Right common carotid artery plus branches (tissue), 1 donor: ENCODE data around the gene CLIC5.

DNA sequence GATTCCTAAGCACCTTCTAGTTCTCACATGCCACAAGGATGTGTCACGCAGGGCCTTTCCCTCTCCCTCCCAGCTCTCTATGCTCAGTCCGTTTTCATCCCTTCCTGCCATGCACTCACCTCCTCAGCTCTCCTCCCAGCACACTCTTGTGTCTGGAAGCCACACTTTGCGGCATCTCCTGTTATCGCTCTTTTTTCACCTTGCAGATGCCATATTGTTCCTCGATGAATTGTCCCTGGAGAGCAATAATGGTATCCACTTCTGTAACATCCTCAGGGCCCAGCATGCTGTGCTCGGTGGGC, 263.5 kb downstream of the CDC5L start:
- PRO-cap: no peak

DNA sequence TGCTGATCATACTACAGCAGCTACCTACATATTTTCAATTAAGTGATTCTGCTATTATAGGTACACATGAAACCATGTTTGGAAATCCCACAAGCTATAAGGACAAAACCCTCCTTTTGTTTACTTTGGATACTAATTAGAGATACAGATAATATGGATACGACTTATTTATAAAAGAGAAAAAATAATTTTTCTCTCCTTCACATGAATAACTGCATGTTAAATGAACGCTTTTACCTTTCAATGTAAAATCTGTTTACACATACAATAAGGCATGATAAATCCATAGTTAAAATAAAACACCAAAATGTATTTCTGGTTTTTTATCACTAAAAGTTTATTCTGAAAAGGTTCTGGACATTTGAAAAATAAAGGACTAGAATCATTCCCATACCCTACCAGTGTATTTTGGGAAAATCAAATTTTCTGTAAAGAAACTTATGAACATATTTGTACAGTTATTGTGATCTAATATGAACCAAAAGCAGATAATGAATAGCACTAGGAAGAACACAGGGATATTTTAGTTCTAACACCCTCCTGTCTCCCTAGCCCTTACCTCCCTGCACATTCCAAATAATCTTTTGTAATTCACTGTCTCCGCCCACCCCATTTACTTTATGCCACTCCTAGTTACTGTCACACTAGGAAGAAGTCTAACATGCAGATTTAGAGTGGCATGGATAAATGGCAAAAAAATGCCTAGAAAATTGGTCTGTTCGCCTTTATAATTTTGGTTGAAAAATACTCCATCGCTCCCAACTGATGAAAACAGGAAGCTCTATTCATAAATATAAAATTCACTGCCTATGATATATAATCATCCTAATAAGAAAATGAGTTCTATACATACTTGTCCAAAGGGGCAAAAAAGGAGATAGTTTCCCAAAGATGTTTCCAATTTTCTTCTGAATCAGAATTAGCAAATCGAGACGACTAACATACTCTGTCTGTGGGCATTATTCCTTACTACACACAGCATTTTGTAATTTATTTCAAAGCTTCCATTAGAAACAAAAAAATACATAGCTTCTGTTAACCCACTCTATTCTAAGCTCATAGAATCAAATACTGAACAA, 1.5 kb upstream of the RUNX2 start:
- PRO-cap: no peak

DNA sequence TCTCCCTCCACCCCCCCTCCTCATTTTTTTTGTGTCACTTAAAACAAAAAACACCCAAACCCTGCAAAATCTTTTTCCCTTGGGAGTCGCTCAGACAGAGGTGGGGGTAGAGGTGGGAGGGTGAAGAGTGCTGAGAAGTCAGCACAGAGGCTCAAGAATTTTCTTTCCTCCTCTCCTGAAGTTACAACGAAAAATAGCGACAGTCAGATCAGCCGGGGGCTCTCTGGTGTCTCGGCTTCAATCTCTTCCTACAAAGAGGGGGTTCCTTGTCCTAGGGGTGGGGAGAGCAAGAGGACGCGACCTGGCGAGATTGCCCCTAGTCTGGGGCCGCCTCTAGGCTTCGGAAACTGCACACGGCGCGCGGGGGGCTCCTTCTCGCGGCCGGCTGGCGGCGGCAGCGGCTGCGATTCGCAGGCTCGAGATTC, 43.7 kb upstream of the SUPT3H start:
- PRO-cap: bidirectional peak, plus-strand start at position 372 of the sequence, minus-strand start at position 349 of the sequence

- PRO-cap: no peak
Observed at GRCh38 chr6:45423977-45424928, 46.5 kb upstream of the SUPT3H start.

GRCh38 chr6:45586161-45587190, 208.7 kb upstream of the SUPT3H start:
- PRO-cap: no peak

- PRO-cap: no peak
Observed at GRCh38 chr6:45986856-45987378, 28.7 kb downstream of the CLIC5 start.

DNA sequence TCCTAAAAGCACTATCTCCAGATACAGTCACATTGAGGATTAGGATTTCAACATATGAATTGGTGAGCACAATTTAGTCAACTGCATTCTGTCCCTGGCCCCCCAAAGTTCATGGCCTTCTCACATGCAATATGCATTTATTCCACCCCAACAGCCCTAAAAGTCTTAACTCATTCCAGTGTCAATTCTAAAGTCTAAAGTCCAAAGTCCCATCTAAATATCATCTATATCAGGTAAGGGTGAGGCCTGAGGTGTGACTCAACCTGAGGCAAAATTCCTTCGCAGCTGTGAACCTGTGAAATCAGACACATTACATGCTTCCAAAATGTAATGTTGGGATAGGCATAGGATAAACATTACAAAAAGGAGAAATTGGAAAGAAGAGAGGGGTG, 27.8 kb downstream of the CLIC5 start:
- PRO-cap: no peak

DNA sequence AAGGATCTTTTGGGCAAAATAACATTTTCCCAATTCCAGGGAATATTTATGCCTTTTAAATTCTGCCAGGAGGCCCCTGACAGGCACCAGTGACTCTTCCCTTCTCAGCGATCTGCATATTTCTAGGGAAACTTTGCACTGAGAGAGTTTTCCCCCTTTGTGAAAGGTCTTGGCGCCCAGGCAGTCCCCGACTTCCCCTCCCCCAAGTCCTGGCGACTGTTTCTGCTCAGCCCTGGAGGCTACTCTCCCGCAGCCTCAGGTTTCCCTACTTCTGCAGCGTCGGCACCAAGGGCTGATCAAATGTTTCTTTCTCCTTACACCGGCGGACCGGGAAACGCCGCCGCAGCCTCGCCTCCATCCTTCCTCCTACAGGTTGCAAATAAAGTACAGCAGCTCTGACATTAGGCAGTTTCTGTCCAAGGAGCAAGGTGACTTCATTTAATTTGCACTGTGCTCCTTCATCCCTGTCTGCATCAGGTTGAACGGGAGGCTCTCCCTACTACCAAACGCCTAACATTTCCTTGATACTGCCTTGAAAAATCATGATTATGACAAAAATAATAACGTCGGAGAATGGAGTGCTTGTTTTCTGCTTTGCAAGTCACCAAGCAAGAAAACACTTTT, 1.2 kb downstream of the CLIC5 start:
- PRO-cap: no peak

GRCh38 chr6:46014973-46016009, at the start of gene CLIC5:
TSS of gene CLIC5 (minus strand) at chr6:46015860.
- PRO-cap: unidirectional peak, minus-strand start at chr6:46015857

DNA sequence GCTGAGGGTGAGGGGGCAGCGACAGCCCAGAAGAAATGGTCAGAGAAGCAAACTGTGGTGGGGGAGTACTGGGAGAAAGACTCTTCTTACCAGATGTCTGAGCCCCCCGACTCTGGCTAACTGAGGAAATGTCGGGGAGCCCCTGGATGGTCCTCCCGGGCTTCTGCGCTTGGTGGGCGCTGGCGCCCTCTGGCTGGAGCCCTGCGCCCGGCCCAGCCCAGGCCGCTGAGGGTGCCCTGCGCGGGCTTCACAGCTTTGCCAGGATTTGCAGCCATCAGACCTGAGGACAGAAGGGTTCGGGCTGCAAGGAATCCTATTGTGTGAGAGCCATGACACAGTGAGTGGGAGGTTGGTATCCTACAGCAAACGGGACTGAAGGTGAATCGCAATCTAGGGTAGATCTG, 533 bp upstream of the RCAN2 start:
- PRO-cap: bidirectional peak, plus-strand start at position 277 of the sequence, minus-strand start at position 191 of the sequence

- PRO-cap: no peak
Observed at GRCh38 chr6:46730814-46731440, 4.2 kb downstream of the PLA2G7 start.

DNA sequence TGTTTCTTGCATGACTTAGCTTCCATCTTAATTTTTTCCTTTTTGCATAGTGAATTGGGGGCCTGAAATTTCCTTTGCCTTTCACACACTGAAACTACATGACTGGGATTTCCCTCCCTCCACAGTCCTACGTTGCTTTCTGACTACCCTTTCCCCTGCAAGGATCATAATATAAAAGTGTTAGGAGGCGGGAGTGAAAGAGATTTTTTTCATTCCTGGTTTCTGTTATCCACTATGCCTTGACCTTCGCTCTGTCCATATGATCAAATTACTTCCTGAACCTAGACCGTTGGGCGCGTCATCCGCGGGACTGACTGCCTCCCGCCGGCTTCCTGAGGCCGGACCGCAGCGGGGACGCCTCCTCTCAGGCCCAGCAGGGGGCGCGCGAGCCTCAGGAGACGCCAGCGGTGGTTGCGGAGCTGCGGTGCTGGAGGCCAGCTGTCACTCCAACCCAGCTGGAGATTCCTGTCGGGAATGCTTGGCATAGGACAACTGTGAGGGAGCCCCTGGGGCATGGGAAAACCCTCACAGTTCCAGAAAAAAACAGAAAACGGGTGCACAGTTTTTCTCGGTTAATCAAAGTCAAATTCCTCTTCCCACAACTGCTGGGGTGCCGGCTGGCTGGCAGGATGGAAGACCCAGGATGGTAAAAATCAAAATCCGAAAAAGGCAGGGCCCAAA, 55.7 kb downstream of the MEP1A start:
- PRO-cap: no peak

- PRO-cap: no peak
Observed at GRCh38 chr6:47234072-47234955, 75.4 kb downstream of the TNFRSF21 start.

DNA sequence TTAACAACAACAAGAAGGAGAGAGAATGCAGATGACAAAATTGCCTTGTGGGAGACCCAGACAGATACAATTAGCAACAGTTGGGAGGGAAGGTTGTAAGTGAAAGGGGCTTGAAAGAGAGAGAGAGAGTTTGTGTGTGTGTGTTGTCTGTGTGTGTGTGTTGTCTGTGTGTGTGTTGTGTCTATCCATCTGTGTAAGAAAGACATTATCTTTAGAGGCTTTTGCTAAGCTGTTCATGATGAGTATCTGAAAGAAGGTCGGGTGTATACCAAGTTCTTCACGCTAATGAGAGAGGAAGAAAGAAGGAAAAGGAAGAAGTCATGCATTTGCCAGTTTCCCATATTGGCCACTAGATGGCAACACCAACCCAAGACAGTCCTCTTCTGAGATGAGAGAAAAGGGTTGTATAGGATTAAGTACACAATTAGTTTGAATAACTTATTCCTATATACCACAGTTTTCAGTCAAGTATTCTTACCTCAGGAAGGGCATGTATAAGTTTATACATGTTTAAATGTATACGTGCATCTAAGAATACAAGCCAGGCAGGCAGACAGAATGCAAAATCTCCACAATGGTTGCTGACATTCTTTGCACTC, 63.7 kb upstream of the CD2AP start:
- PRO-cap: no peak

DNA sequence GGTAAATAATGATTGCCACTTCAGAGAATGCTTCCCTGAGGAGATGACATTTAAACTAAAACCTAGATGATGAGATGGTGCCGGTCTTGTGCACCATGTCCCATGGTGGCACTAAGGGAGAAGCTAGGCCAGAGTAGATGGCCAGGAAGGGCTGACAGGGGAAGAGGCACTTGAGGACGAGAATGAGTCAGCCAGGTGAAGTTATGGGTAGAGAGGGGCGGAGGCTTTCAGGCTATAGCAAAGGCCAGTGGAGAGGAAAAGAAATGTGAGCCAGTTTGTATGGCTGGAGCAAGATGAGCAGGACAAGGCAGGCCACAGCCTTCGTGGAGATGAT, 44.7 kb upstream of the ADGRF4 start:
- PRO-cap: no peak

DNA sequence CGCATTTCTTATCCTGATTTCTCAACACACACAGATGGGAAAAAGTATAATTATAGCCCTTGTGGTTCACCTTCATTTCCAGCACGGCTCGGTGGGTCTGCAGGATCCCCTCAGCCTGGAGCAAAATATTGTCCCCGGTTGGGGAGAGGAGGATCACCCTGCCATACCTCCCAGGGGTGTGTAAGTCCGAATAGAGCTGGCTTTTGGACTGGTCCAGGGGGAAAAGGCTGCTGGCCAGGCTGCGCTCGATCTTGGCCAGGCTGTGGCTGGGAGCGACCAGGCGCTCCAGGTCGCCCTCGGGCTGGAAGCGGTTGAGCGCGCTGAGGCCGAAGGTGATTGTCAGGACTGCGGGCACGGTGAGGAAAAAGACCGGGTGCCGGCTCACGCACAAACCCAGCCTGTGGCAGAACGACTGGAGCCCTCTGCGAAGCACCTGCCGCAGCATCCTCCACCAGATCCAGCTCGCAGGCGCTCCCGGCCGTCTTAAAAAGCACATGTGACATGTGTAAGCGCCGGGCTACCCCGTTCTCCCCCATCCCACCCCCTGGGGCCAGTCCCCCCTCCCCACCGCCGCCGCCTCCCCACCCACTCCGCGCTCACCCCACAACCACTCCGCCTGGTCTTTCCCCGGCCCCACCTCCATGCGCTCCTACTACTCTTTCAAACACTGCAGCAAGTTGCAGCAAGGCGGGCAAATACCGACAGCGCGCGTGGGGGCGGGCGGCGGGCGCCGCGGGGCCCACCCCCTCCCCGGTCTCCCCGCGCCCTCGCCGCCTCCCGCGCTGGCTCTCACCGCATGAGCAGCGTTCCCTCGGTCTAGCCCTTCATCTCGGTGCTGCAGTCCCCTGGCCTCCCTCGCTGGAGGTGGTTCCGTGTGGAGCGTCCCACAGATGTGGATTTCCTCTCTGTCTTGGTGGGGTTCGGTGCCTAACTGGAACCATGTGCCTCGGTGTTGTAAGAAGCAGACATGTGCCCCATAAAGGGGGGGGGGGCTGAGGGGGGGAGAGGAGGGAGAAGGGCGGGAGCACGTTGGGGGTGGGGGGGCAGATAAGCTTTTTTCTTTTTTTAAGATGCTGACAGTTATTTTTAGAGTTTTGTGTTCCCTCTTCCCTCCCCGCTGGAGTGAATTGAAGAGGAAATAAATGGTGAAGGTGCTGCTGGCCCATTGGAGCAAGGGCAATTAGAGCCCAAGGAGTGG, 42.4 kb downstream of the PTCHD4 start:
- PRO-cap: no peak

GRCh38 chr6:48091044-48091737, 19.8 kb downstream of the PTCHD4 start:
- PRO-cap: no peak

DNA sequence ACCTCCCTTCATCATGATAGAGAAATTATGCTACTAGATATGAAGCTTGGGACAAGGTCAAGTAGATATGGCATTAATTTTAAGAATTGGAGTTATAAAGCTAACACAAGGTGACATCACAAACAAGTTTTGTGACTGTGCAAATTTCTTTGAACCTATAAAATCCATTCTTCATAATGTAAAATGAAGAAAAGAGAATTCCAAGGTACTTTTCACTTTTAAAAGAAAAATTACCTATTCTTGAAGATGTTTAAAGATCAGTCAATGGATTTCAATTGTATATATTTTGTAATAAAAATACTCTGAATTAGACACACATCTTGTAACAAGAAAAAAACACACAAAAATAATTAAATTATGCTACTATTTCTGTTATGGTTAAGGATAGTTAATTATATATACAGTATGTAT, 604.3 kb upstream of the PTCHD4 start:
- PRO-cap: no peak

GRCh38 chr6:48826847-48827466, 636.1 kb downstream of the MMUT start:
- PRO-cap: no peak

DNA sequence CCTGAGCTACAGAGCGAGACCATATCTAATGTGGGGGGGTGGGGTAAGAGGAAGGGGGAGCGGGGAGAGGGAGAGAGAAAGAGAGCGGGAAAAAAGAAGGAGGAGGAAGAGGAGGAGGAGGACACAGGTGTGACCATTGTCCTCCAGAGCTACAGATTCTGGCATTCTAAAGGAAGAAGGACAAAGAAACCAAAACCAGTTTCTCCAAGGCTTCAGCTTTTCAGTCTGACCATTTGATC, 542 bp upstream of the C6orf141 start:
- PRO-cap: no peak